ENCODE measurements around the gene PSMC1.

DNA sequence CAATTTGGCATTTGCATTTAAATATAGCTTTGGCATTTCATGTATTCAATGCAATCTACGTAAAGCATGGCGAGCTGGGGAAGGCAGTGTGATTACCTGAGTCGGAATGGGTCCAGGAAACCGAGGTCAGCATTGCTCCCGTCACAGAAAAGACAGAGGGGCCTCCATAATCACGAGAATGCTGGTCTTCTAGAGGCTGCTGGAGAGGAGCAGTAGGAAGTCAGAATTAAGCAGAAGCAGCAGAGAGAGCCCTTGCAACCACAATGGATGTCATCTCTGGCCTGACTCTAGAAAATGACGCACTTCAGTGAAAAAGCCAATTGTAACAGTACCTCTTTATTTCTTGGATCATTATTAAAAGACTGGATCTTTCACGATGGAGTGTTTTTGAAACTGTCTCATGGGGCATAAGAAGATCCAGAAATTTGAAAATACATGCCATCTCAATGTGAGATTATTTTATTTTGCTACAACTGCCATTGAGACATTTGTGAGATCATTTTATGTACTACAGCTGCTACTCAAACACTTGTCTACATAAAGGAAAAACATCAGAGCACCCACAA lies 69.5 kb upstream of the FOXN3 start:
- RRBS = no CpG with 5 or more reads among the region's 8 CpGs

- RRBS = no CpG with 5 or more reads among the region's 7 CpGs
Measured at GRCh38 chr14:89575341-89575764, 158.3 kb upstream of the FOXN3 start.

GRCh38 chr14:89615390-89615828 lies 198.4 kb upstream of the FOXN3 start:
- RRBS = no CpG with 5 or more reads among the region's 3 CpGs

DNA sequence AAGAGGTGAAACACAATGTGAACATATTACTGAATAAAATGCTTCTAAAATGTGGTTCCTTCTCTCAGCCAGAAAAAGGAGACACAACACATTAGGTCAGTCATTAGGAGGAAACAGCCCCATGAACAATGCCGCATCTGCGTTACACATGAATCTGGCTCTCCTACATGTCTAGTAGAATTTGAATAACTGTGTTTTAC lies 51.7 kb downstream of the EFCAB11 start:
- RRBS = no CpG with 5 or more reads among the region's 2 CpGs

DNA sequence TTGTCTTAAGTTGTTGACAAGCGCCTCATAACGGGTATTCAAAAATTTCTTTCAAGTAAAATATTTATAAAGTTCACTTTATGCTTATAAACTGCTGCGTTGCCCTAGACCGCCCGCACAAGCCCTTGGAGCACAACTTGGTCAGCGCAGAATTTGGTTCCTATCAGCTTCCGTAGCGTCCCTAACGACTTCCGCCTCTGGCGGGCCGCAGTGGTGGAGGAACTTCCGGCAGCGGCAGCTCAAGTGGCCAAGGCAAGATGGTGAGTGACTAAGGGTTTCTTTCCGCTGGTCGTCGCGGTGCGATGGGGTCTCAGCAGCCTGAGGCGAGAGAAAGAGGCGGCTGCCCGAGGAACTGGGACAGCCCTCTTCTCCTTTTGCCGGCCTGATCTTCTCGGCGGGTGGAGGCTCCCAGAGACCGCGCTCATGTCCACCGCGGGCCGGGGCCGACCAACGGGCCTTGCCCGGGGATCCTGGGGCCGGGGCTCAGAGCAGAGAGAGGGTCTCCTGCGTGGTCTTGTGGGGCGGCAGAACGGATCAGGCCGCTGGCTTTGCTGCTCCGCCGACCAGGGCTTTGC lies at the start of gene PSMC1:
Gene PSMC1, plus strand, starts transcription at position 213 of the 575 bp plus-strand sequence.
- RRBS = 2% methylated on average over 8 of the region's 40 CpGs

DNA sequence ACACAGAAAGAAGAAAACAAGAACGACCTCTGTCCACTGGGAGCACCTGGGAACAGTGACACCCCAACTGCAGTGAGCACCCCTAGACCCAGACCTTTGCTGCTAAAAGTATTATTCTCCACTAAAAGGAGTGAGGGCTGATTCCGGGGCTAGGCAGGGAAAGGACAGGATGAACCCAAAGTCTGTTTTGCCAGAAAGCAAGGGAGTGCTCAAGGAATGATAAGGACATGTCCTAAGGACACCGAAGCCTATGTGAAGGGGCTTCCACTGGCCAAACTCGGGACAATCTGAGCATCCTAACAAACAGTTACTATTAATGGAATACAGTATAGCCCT lies 18.1 kb downstream of the PSMC1 start:
- RRBS = no CpG with 5 or more reads among the region's 4 CpGs

DNA sequence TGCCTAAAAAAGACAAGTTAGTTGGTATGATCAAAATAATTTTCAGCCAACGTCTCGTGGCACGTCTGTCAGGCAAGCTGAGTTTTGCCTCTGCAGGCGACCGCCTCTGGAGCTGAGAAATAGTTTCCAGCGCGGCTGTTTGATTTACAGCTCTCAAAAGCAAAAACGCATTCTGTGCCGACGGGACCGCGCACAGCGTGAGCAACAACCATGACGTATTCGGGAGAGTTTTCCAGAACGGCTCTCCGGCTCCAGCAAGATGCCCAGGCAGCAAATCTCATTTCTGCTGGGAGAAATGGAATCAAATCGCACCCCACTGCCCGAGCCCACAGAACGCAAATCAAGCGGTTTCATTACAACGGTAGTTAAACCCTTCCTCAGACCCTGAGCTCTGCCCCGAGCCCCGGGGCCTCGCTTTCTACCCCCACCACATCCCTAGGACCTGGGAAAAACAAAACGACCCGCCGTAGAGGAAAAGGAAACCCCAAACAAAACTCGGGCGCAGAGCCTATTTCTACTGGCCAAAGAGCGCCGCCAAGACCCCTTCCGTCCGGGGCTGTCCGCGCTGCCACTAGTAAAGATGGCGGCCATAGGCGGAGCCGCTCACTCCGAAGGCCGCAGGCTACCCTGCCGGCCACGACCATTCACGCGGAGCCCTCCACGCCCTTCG lies 14.1 kb upstream of the CALM1 start:
- RRBS = under 1% methylated on average over 8 of the region's 47 CpGs

DNA sequence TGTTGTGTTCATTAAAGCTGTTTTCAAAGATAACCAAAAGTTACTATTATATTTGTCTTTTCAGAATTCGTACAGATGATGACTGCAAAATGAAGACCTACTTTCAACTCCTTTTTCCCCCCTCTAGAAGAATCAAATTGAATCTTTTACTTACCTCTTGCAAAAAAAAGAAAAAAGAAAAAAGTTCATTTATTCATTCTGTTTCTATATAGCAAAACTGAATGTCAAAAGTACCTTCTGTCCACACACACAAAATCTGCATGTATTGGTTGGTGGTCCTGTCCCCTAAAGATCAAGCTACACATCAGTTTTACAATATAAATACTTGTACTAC lies 7.8 kb downstream of the CALM1 start:
- RRBS = no CpG with 5 or more reads among the region's 1 CpG

DNA sequence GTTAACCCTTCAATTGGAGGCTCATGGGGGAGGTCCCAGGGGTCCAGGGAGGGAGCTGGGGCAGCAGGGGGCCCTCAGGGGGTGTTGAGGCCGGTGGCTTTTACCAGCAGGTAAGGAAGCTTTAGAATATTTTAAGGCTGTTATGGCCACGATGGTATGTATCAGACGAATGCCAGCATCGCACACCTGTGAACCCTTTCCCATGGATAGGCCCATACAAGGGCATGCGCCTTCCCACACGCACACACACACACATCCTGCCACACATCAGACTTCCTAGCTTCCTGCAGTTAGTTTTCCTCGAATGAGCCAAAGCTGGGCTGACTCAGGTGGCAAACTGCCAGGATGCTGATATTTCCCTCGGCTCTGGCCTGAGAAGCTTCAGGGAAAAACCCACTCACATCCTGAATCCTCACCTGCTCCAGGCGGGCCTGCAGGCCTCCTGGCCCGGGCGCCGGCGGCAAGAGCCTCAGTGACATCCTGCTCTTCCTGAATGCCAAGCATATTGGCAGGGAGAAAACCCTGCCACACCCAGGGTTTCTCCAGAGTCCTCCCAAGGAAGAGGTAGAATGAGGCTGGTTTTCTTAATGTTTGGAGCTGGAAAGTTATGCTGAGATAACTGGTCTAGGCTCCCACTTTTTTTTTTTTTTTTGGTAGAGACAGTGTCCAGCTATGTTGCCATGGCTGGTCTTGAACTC lies 22.4 kb downstream of the CALM1 start:
- RRBS = no CpG with 5 or more reads among the region's 13 CpGs

- RRBS = no CpG with 5 or more reads among the region's 19 CpGs
Measured at GRCh38 chr14:90513141-90514104, 116.6 kb downstream of the CALM1 start.

DNA sequence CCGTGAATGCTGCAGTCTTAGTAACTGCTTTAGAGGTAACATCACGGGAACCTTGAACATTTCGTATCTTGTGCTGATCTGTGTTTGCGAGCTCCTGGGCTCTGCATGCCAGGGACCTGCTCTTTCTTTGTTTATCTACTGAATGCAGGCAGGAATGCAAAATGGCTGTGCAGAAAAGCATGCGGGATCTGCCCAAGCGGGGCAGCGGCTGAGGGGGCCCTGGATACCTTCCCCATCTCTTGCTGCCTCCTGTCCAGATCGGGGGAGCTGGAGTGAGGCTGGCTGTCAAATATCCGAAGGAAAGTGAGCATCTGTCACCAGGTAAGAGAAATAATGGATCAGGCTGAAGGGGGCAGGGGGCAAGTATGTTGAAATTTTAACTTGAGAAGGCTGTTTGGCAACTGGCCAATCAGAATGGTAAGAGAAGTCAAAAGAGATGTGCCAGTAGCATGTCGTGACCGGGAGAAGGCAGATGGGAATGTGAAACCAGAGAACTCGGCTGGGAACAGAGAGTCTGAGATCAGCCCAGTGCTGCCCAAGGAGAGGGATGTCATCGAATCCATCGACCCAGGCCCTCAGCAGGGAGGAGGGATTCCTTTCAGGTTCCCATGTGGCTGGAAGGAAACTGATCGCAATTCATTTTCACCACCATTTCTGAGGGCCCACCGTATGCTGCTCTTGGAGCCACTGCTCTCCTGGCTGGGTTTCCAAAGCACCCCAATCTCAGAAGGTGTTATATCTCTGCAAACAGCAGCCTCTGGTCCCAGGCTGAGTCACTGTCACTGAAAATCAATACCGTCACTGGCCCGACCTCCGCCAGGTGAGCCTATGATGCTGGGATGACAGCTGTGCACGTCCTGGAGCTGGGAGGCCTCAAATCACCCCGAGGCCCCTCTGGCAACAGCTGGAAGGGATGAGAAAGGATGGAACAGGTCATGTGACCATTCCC lies 191.2 kb downstream of the TTC7B start:
- RRBS = no CpG with 5 or more reads among the region's 21 CpGs

GRCh38 chr14:90660753-90661698 lies 155.2 kb downstream of the TTC7B start:
- RRBS = no CpG with 5 or more reads among the region's 20 CpGs

DNA sequence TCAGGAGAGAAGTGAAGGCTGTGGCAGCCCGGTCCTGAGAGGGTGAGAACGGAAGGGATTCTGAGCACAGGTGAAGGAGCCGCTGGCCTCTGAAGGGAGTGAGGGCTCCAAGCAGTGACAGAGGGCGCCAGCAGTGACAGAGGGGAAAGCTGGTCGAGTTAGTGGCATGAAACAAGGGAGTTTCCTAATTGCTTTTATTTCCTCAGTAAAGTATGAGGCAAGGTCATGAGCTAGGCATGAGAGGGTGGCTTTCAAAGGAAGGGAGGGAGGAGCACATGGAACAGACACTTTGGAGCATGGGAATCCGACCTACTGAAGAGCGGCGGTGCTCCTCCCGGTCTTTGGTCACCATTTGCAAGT lies 13.9 kb downstream of the TTC7B start:
- RRBS = 100% methylated on average over 1 of the region's 9 CpGs

- RRBS = no CpG with 5 or more reads among the region's 2 CpGs
Measured at GRCh38 chr14:90933729-90934582, 117.7 kb upstream of the TTC7B start.

GRCh38 chr14:91009094-91009489 lies 51.3 kb downstream of the RPS6KA5 start:
- RRBS = no CpG with 5 or more reads among the region's 2 CpGs

- RRBS = no CpG with 5 or more reads among the region's 17 CpGs
Measured at GRCh38 chr14:91060785-91061039, 271 bp upstream of the RPS6KA5 start.

DNA sequence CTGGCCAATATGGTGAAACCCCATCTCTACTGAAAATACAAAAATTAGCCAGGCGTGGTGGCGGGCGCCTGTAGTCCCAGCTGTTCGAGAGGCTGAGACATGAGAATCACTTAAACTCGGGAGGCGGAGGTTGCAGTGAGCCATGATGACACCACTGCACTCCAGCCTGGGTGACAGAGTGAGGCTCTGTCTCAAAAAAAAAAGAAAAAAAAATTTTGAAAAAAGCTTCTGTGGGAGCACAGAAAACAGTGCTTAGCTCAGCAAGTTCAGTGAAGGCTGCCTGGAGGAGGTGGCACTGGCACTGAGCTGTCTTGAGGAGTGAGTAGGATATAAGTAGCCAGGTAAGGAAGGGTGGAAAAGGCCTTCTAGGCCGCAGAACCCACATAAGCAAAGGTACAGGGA lies 25.5 kb downstream of the GPR68 start:
- RRBS = no CpG with 5 or more reads among the region's 7 CpGs

DNA sequence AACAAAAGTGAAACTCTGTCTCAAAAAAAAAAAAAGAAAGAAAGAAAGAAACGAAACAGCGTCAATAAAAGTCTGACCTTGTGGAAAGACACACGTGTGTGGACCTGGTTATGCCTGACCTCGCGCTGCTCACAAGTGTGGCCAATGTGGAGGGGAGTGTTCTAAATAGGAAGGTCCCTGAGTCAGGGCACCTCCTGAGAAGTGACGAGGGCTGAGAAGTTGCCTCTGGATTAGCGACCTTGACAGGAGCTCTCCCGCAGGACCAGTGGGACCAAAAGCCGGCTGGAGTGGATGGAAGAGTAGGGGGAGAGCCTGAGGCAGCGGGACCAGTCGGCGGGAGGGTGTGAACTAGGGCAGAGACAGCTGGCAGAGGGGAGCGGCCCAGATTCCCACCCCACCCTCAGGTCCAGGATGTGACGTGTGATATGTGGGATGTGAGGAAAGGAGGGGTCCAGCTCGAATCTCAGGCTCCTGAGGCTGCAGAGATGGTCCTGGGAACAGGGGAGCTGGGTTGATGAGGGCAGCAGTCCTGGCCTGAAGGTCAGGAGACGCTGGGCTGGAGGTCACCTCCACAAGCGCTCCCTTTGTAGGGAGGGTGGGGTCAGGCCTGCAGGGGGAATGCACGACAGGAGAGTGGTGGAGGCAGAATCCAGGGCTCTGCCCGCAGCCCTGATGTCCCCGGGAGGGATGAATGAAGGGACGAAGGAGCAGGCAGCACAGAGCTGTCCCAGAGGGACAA lies 24.8 kb upstream of the GPR68 start:
- RRBS = no CpG with 5 or more reads among the region's 21 CpGs

GRCh38 chr14:91323575-91324616 lies 79.4 kb upstream of the GPR68 start:
- RRBS = no CpG with 5 or more reads among the region's 27 CpGs

DNA sequence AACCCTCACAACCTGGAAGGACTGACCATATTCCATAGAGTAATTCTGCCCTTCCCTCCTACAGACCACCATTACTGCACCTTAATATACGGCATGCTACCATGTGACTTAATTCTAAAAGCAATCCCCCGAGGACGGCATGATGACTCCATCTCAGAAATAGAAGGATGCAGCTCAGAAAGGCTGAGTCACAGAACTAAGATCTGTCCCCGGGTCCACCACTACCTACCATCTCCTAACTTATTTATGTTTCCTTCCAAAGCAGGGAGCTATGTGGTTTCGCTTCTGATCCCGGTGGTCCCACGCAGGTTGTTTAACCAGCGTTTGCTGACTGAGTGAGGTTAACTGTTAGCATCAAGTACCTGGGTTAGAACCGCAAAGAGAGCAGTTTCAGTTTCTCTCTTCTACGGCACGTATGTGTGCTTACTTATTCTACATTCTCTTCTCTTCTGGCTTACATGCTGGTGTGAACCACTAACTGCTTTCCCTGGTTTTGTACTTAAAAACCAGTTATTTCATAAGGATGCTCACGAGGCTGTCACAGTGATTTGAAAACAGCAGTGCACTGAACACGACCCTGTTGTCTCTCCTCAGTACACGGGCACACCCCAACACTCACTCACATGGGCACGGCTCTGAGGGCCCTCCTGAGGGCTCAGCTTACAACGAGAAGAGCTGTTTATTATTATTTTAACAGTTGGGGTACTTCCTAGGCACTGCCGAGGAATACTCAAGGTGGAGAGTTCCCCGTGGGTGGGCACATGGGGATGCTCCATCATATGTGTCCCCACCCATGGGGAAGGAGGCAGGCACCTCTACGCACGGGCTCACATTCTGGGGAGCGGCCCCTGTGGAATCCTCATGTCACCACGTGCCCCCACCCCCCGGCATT lies 66.6 kb downstream of the CCDC88C start:
- RRBS = 80% methylated on average over 2 of the region's 23 CpGs